Hematopoietic multipotent progenitor cell (in vitro differentiated cells): ENCODE data around the gene SH2D1B.

DNA sequence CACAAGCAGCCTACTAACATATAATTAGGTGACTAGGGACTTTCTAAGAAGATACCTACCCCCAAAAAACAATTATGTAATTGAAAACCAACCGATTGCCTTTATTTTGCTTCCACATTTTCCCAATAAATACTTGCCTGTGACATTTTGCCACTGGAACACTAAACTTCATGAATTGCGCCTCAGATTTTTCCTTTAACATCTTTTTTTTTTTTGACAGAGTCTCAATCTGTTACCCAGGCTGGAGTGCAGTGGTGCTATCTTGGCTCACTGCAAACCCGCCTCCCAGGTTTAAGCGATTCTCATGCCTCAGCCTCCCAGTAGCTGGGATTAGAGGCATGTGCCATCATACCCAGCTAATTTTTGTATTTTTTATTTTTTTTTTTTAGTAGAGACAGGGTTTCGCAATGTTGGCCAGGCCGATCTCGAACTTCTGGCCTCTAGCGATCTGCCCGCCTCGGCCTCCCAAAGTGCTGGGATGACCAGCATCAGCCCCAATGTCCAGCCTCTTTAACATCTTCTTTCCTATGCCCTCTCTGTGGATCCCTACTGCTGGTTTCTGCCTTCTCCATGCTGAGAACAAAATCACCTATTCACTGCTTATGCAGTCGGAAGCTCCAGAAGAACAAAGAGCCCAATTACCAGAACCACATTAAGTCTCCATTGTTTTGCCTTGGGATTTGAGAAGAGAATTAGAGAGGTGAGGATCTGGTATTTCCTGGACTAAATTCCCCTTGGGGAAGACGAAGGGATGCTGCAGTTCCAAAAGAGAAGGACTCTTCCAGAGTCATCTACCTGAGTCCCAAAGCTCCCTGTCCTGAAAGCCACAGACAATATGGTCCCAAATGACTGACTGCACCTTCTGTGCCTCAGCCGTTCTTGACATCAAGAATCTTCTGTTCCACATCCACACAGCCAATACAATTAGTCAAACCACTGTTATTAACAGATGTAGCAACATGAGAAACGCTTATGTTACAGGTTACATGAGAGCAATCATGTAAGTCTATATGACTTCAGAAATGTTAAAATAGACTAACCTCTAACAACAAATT lies 5.6 kb upstream of the HSPA6 start:
- CAGE, long polyA plus RNA: no peak

DNA sequence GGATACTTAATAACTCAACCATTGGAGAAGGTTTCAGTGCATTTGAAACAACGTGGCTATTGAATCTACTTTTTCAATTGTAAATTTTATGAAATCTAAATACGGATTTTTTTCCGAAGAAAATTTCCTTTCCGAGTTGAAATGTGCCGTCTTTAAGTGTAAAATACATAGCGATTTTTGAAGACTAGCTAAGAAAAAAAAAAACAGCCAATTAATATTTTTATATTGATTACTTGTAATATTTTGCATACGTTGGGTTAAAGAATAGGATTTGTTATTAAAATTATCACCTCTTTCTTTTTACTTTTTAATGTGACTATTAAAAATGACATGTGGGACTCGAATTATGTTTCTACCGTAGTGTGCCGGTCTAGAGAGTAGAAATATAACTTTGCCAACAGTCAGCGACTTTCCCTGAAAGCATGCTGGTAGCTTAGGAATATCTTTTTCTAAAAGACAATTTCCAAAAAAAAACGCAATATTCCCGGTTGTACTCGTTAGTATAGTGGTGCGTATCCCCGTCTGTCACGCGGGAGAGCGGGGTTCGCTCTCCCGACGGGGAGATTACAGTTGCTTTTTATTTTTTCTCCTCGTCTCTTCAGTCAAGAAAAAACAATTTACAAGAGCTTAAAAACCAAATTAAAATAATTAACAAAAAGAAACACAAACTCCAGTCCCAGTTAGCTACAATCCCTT lies 7.4 kb downstream of the HSPA6 start:
- CAGE, long polyA plus RNA: no peak

DNA sequence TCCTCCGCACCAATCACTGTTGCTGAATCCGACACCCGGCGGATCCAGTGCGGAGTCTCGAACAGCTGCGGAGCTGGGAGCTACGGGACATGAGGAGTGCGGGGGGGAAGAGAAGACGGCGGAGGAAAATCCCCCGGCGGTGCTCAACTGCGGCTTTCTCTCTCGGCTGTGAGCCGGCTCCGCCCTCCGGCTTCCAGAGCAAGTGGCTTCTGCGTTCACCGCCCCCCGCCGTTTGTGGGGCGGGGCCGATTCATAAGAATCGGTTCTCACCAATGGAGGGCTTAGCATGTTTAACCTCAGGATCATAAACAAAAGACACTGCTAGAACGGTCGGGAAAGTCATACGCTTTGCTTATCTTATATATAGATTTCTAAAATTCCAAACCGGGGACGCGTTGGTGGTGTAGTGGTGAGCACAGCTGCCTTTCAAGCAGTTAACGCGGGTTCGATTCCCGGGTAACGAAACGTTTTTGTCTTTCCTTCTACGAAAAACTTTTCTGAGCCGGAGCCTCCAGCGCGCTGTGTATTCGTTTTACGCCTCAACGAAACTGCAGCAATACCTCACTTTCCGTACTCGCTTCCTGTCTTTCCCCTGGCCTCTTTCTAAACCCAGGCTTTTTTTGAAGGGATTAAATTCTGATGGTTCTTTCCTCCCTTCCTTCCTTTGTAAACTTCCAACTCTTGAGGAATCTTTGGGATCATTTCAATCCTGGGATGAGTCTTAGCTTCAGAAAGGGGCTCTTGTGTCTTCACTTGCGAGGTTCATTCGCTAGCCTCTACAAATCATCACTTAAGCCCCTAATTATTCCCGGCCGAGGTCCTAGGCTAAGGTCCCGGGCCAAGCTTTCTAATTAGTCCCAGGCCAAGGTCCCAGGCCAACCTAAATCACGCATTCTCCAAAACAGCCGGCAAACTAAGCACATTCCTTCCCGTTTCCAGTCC lies 18.4 kb downstream of the FCGR3B start:
- CAGE, long polyA plus RNA: no peak

- CAGE, long polyA plus RNA: no peak
These were observed 55.4 kb downstream of the ATF6 start for GRCh38 chr1:161821212-161822259.

- CAGE, long polyA plus RNA: no peak
These were observed 106.2 kb downstream of the ATF6 start for GRCh38 chr1:161872139-161872813.

DNA sequence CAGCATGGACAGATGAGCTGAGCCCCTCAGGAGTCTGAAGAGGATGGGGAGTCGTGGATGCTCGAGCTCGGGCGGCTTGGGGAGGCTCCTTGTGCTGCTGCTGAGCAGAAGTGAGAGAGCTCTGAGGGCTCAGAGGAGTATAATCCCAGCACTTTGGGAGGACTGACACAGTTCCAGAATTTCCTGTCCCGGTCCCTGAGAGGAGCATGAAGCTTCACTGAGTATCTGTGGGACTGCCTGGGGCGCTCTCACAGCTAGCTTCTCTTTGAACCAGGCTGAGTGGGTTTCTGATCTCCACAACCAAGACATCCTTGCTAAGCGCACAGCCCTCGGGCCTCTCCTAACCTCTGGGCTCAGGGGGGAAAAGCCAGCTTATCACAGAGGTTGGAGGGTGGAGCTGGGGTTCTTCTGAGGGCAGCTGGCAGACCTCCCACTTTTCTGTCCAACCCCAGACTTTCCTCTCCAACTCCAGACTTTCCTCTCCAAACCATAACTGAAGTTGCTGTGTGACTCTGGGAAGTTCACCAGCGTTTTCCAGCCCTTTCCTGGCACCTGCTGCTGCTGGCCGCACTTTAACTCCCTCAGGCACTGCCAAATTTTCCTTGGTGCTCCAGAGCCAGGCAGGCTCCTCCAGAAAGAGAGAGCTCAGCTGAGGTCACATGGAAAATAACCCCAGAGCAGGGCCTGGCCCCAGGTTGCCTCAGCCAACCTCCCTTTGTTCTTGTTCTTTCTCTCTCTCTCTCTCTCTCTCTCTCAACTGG lies 49.7 kb downstream of the OLFML2B start:
- CAGE, long polyA plus RNA: no peak

- CAGE, long polyA plus RNA: no peak
These were observed 3.8 kb downstream of the OLFML2B start for GRCh38 chr1:162019649-162020556.

DNA sequence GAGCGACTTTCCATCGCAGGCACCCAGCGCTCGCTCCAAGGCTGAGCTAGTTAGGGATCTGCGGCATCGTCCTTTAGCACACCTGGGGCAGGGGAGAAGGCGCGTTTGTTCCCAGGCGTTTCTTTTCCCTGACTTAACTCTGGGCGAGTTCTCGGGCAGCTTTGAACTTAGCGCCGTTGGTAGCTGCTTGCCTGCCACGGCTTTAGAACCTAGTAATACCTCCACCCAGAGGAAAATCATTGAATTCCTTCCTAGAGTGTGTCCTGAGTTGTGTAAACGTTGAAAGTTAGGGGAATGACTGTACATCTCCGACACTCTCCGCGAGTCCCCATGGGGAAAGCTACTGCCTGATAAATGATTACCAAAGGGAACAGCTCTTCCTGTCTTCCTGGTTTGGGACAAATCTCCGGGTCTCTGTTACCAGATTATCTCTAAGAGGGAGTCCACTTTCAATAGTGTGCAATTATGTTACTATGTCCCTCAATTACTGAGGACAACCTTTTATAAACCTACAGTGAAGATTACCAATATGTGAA lies 565 bp upstream of the OLFML2B start:
- CAGE, long polyA plus RNA: no peak

DNA sequence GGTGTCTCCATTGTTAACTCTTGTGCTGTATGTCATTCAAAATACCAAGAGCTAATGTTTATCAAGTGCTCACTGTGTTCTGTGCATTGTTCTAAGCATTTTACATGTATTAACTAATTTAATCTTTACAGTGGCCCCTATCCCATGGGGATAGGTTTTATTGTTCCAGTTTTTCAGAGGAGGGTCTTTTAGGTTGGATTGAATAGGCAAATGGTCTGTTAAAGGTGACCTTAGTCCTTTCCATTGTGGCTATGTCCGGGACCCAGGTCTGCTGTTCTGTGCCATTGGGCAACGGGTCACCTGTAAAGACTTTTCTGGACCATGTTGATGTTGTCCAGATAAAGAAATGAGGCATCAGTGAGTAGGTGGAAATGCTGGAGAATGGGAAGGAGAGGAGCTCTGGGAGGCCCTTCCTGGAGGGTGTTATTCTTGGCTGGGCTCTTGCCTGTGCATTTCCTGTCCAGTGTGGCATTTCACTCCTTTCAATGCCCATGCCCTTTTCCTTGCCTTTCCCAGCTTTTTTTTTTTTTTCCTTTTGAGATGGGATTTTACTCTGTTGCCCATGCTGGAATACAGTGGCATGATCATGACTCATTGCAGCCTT lies 11.6 kb downstream of the NOS1AP start:
- CAGE, long polyA plus RNA: no peak

- CAGE, long polyA plus RNA: no peak
These were observed 127.5 kb downstream of the NOS1AP start for GRCh38 chr1:162196965-162197501.

- CAGE, long polyA plus RNA: no peak
These were observed 137.6 kb downstream of the NOS1AP start for GRCh38 chr1:162206903-162207736.

DNA sequence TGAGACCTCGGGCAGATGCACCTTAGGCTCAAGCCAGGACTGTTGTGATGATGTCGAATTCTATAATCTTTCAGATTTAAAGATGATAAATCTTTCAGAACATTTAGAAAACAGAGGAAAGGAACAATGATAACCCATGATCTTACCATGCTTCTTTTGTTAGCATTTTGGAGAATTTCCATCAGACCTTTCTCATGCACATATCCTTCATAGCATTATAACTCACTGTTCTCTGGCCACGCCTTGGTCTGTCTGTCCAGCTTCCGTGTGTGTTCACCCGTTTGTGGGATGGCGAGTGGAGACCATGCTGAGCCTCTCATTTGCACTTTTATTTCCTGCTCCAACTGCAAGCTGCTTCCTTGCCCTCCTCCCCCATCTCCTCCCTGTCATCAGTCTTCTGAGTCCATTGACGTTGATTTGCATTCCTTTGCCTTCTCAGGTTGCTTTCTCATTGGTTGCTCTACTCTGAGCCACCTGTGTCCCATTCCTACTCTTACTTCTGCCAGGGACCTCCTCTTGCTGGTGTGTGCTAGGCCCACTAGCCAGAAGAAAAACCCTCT lies 146.3 kb downstream of the NOS1AP start:
- CAGE, long polyA plus RNA: no peak

GRCh38 chr1:162412026-162412361 lies at the start of gene SH2D1B:
Gene SH2D1B (minus strand): TSS chr1:162412136.
- CAGE, long polyA plus RNA: no peak

DNA sequence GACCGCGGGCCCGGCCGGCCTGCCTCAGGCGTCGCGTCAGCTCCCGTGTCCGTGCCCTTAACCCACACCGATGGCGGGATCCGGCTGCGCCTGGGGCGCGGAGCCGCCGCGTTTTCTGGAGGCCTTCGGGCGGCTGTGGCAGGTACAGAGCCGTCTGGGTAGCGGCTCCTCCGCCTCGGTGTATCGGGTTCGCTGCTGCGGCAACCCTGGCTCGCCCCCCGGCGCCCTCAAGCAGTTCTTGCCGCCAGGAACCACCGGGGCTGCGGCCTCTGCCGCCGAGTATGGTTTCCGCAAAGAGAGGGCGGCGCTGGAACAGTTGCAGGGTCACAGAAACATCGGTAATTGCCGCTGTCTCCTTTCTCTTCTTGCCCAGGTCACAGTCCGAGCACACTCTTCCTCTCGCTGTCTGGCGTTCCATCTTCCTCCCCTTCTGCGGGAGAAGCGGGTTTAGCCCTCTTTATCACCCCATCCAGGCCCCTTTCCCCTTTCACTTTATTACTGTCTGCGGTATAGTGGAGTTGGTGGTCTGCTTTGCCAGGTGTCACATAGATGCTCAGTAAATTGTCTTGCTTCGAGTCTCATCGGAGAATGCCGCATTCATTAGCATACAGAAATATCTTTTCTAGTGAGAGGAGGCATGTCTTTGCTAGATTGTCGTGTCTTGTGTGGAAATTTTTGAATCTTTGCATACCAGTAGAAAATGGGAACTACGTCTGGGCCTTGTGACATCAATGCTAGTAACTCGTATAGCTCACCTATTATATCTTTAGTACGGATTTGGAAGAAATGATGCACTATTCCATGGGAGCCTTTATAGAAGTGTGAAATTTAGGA lies 530 bp downstream of the UHMK1 start:
- CAGE, long polyA plus RNA: no peak

DNA sequence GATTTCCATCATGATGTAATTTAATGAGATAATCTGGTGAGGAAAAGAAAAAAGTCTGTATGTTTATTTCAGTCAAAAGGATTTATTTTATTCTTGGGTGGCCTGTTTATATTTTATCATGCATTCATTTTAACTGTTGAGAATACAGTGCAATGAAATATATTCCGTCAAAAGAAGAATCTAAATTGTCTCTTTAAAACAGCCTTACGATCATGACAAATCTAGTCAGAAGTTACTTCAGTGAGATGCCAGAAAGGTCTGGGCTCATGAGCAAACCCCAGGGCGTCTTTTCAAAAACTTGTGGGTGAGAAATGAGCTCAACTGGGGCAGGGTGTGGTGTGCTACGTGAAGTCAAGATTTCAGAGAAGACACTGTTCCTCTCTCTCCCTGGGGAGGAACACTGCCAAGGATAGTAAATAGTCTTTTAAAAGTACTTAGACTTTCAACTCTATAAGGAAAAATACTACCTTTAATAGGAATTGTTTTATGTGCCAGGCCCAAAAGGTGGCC lies 13.4 kb upstream of the UAP1 start:
- CAGE, long polyA plus RNA: no peak

DNA sequence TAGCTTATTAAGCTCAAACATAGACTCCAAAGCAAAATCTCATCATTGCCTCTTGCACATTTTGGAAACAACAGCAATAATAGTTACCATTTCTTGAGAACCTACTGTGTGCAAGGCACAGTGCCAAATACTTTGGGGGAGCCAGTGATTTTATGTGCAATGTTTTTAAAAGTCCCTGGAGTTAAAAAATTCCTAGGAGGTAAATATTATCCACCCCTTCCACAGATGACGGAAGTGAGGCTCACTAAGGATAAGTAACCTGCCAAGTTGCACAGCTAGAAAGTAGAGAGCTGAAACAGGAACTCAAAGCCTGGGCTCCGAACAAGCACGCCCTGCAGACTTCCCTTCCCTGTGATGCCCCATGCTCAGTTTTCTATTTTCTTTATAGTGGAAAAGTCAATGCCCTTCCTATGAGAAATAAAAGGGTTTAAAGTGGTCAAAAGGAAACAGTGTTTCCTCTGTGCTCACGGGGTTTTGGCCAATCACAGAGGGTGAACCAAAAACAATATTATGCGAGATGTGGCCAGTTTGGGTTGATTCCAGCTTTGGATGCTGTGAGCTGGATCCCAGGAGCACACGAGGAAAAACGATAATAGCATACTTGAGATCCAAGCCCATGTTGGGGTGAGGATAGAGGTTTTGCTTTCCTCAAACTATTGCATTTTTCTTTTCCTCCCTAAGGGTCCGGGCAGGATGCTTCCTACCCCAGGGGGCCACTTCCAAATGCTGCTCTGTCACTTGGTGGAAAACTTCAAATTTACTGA lies 44.5 kb downstream of the DDR2 start:
- CAGE, long polyA plus RNA: no peak

GRCh38 chr1:162855618-162856092 lies 5.3 kb downstream of the CCDC190 start:
- CAGE, long polyA plus RNA: no peak

- CAGE, long polyA plus RNA: no peak
These were observed 52.4 kb upstream of the CCDC190 start for GRCh38 chr1:162913306-162913823.

- CAGE, long polyA plus RNA: no peak
These were observed 24.1 kb downstream of the RGS4 start for GRCh38 chr1:163093166-163093752.

DNA sequence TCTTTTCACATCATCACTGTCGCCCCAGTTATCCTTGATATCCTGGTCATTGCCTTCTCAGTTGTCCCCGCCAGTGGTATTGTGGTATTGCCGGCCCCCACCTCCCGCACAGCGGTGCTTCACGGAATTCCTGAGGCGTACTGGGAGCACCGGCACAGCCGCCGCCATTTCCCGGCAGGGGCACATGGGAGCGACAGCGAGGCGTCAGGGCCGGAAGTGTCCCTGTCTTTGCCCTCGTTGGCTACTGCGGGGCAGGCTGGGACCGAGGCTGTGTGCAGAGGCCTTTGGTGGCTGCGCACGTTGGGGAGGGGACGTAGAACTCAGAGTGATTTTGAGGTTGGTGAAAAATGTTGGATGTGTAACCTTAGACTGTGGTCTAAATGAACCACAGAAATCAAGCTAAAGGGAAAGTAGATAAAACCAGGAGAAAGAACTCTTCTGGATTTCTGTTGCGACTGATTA lies 101.3 kb downstream of the NUF2 start:
- CAGE, long polyA plus RNA: no peak